ENCODE measurements around the genes MYL7 and CAMK2B.

DNA sequence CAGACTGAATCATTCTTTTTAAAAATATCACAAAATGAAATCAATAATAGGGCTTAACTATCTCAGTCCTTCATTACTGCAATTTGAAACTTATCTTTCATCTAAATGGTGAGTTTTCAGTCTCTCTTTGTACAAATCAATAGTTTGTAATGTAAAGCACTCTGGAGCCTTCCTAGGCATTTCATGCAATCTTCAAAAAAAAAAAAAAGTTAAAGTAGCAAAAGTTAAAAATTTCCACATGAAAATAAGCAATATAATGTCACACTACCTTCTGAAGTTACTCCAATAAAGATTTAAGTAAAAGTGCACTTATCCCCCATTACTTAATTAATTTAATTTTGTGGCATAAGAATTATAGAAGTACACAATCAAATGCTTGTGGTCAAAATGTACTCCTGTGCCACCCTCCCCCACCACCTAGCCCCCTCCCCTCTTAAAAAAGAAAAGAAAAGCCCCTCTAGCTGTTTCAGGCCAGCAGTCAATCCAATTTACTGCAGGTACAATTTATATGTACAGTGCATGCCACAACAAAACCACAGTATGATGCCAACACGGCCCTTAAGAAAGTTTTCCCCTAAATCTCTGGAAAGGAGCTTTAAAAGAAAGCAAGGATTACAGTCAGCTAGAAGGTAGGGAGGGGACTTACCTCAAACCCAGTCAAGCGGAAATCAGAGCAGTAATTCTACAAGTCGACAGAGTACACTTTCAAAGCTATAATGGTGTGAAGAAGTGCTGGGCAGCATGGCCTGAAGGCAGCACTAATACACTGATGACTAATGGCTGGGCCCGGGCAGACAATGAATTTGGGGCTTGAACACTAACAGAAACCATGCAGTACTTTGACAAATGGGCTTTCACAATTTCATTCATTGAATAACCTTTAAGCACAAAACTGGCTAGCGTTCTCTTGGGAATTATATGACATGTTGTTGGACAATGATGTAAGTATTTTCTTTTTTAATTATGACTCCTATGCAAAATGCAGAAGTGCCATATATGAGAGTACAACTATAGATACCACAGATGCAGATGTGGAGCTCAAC lies 5.0 kb downstream of the GLI3 start:
- PRO-cap, 4 experiments = no peak in any of the 4 experiments
- RAMPAGE, long total RNA, 2 experiments = no peak in any of the 2 experiments

DNA sequence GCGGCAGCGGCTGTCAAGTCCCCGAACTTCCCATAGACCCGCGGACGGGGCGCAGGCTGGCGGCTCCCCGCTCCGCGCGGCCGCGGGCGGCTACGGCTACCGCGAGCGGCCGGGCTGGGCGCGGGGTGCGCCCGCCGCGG lies 163 bp downstream of the GLI3 start:
- PRO-cap, 4 experiments = no peak in any of the 4 experiments
- RAMPAGE, long total RNA, 2 experiments = no peak in any of the 2 experiments

- PRO-cap, 4 experiments = peak in 3 of 4 experiments; most common plus-strand start chr7:42238150 (in 2); most common minus-strand start chr7:42237981 (in 2)
- RAMPAGE, long total RNA, 2 experiments = no peak in any of the 2 experiments
Observed at GRCh38 chr7:42237777-42238371, 865 bp upstream of the GLI3 start.

DNA sequence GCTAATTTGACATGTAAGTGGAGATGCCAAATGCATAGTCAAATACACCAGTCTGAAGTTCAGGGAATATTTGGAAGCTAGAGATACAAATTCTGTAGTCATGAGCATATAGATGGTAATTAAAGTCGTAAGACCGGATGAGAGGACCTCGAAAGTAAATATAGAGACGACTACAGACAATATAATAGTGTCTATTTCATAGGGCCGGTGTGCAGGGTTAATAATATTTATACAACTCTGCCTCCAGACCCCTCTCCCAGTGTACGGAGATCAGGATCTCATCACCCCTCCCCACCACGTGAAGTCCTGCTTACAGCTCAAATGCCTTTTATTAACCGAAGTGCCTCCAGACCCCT lies 598 bp upstream of the STK17A start:
- PRO-cap, 4 experiments = peak in 2 of 4 experiments; most common minus-strand start position 300 of the sequence (in 2)
- RAMPAGE, long total RNA, 2 experiments = no peak in any of the 2 experiments

DNA sequence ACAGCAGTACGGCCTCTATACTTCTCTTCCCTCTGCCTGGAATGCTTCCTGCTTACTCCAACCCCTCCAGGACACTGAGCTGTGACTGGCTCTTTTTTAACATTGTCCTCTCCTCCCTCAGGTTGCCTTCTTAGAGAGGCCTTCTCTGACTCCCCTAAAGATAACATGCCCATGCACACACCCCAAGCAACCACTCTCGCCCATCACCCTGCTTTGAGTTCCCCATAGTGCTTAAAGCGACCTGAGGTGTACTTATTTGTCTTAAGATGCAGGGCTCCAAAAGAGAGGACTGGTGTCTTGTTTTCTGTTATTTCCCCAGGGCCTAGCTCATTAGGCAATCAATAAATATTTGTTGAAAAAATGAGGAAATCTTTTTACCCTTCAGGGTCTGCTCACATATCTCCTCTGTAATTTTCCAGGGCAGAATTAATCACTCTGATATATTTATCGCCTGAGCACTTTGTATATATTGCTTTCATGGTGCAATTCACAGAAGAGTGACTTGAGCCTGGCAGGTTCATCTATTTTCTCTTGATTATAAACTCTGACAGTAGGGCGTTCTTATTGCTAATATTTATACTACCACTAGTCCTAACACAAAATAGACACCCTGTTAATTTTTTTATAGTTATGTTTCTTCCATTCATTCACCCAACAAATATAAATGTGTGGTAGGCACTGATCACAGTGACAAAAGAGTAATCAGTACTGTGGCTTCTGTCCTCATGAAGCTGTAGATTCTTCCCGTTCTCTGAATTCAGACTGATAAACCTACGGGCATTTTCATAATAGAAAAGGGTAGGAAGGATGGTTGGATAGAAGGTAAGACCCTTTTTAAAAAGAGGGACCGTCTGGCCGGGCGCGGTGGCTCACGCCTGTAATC lies 33.1 kb downstream of the STK17A start:
- PRO-cap, 4 experiments = no peak in any of the 4 experiments
- RAMPAGE, long total RNA, 2 experiments = no peak in any of the 2 experiments

DNA sequence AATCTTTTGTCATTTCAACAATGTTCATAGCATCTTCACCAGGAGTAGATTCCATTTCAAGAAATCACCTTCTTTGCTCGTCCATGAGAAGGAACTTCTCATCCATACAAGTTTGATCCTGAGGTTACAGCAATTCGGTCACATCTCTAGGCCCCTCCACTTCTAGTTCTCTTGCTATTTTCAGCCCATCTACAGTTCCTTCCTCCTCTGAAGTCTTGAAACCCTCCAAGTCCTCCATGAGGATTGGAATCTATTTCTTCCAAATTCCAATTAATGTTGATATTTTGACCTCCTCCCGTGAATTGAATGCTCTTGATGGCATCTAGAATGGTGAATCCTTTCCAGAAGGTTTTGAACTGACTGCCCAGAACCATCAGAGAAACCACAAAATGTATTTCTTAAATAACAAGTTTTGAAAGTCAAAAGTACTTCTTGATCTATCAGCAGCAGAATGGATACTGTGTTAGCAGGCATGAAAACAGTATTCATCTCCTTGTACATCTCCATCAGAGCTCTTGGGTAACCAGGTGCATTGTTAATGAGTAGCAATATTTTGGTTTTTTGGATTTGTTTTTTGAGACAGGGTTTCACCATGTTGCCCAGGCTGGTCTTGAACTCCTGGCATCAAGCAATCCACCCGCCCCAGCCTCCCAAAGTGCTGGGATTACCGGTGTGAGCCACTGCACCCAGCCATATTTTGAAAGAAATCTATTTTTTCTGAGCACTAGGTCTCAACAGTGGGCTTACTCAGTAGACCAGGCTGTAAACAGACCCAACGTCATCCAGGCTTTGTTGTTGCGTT lies 49.5 kb downstream of the STK17A start:
- PRO-cap, 4 experiments = no peak in any of the 4 experiments
- RAMPAGE, long total RNA, 2 experiments = no peak in any of the 2 experiments

GRCh38 chr7:43669252-43669783 lies 60.0 kb downstream of the COA1 start:
- PRO-cap, 4 experiments = peak in 3 of 4 experiments; most common plus-strand start chr7:43669651 (in 3)
- RAMPAGE, long total RNA, 2 experiments = no peak in any of the 2 experiments

- PRO-cap, 4 experiments = no peak in any of the 4 experiments
- RAMPAGE, long total RNA, 2 experiments = no peak in any of the 2 experiments
Observed at GRCh38 chr7:43693899-43694792, 35.2 kb downstream of the COA1 start.

DNA sequence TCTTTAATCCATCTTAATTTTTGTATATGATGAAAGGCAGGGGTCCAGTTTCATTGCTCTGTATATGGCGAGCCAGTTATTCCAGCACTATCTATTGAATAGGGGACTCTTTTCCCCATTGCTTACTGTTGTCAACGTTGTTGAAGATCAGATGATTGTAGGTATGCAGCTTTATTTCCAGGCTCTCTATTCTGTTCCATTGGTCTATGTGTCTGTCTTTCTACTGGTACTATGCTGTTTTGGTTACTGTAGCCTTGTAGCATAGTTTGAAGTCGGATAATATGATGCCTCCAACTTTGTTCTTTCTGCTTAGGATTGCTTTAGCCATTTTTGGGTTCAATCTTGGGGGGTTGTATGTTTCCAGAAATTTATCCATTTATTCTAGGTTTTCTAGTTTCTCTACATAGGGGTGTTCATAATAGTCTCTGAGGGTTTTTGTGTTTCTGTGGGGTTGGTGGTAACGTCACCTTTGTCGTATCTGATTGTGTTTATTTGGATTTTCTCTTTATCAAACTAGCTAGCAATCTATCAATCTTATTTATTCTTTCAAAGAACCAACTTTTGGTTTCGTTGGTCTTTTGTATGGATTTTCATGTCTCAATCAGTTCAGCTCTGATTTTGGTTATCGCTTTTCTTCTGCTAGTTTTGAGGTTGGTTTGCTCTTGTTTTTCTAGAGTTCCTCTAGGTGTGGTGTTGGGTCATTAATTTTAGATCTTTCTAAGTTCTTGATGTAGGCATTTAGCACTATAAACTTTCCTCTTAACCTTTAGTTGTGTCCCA lies 26.9 kb downstream of the COA1 start:
- PRO-cap, 4 experiments = no peak in any of the 4 experiments
- RAMPAGE, long total RNA, 2 experiments = no peak in any of the 2 experiments

- PRO-cap, 4 experiments = no peak in any of the 4 experiments
- RAMPAGE, long total RNA, 2 experiments = no peak in any of the 2 experiments
Observed at GRCh38 chr7:44014133-44014705, 16.5 kb downstream of the SPDYE1 start.

GRCh38 chr7:44067402-44068339 lies 2.3 kb upstream of the PGAM2 start:
- PRO-cap, 4 experiments = no peak in any of the 4 experiments
- RAMPAGE, long total RNA, 2 experiments = no peak in any of the 2 experiments

GRCh38 chr7:44077614-44078147 lies 4.6 kb downstream of the POLM start:
- PRO-cap, 4 experiments = no peak in any of the 4 experiments
- RAMPAGE, long total RNA, 2 experiments = no peak in any of the 2 experiments

DNA sequence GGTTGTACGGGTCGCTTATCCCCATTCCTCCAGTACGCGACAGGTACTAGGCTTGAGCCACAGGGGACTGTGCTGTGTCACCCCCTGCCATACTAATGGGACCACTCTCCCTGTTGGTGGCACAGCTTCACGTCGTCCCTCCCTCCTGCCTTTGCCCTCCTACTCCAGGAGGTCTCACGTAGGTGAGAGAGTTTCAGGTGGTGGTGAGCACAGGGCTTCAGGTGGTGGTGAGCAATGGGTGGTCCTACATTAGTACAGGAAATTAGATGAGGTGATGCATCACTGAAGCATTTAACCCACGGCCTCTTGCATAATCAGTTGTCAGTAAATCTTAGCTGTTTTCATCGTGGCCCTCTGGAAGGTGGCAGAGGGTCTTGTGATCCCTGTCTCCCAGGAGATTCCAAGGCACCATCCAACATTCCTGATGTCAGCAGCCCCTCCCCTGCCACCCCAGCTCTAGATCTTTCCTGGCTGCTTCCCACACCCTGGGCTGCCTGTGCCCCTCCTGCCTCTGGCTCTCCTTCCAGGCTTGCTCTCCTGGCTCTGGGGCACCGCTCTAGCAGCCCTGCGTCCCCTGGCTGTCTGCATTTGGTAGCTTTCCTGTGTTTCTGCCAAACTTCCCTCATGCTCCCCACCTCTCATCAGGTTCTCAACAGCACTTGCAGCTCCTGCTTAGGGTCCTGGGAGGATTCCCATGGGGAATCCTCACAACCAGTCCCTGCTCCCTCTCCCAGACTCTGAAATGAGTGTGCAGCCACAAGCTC lies 1.2 kb downstream of the AEBP1 start:
- PRO-cap, 4 experiments = no peak in any of the 4 experiments
- RAMPAGE, long total RNA, 2 experiments = no peak in any of the 2 experiments

DNA sequence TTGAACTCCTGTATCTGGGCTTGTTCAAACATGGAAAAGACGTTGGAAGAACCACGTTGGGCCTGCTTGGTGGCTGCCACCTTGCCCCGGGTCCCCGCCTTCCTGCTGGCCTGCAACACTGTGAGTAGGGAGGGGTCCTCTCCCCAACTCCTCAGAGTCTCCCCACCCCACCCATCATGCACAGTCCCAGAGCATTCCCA lies 267 bp downstream of the MYL7 start:
- PRO-cap, 4 experiments = no peak in any of the 4 experiments
- RAMPAGE, long total RNA, 2 experiments = no peak in any of the 2 experiments

- PRO-cap, 4 experiments = no peak in any of the 4 experiments
- RAMPAGE, long total RNA, 2 experiments = no peak in any of the 2 experiments
Observed at GRCh38 chr7:44141205-44141716, at the start of gene MYL7. Gene MYL7, minus strand, starts transcription at chr7:44141332.

DNA sequence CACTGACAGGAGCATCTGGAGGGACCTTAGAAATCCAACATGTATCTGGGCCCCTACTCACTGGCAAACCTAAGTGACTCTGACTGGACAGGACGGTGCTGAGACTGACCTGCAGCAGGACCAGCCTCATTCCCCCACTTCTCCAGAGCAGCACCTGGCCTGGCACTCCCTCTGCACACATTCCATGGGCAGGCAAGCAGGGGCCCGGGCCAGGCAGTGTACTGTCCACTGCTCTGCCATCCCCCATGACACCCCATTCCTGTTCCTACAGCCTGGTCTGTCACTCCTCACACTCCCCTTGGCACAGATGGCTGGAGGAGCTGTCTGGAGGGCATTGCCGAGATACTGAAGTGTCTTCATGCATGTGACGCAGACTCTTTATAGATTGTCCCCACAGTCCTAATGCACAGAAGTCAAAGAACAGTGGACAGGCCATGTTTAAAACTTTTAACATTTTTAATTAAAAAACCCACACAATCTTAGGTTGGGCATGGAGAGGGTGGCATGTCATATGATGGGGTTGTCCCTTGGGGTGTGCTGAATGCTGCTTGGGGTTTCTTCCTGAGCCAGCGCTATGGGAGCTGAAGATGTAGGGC lies 2.8 kb upstream of the MYL7 start:
- PRO-cap, 4 experiments = no peak in any of the 4 experiments
- RAMPAGE, long total RNA, 2 experiments = no peak in any of the 2 experiments

DNA sequence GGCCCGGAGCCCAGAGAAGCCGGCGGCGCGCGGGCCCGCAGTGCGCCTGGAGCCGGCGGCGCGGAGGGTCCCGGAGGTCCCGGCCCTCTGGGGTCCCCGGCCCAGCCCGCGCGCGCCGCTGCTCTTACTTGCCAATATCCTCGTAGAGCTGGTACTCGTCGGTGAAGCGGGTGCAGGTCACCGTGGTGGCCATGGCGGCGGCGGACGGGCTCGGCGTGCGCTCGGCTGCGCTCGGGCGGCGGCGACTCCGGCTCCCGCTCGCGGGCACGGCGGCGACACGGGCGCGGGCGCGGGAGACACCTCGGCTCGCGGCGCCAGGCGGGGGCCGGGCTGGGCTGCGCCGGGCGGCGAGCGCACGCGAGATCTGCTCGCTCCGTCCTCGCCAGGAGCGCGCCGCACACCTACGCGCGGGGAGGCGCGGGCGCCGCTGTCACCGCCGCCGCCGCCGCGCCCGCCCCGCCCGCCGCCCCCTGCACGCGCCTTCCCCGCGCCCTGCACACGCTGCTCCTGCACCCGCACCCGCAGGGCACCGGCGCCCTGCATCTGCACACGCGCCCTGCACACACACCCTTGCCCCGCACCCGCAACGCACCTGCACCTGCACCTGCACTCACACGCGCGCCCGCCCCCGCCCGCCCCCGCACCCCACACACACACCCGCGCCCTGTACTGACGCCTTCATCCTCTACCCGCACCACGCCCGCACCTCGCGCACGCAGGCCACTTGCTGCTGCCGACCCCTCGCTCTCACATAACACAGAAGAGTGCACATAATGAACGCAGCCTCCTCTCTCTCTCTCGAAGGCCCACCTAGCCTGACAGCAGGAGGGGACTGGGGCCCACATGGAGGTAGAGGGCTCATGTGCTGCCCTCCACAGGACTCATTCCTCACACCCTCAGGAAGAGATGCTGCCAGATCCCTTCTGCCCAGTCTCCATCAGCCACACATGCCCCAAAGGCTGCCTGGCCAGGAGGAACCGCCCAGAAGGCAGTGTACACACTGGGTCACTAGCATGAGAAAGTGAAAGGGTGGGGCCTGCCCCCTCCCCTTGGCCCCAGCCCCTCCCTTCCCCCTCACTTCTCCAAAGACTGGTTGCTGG lies at the start of gene CAMK2B:
Gene CAMK2B, minus strand, starts transcription at position 366 of the 1,100 bp plus-strand sequence.
- PRO-cap, 4 experiments = peak in 2 of 4 experiments; most common minus-strand start position 265 of the sequence (in 2)
- RAMPAGE, long total RNA, 2 experiments = no peak in any of the 2 experiments

- PRO-cap, 4 experiments = peak in 4 of 4 experiments; most common minus-strand start chr7:44519792 (in 4)
- RAMPAGE, long total RNA, 2 experiments = no peak in any of the 2 experiments
Observed at GRCh38 chr7:44519152-44519853, 21.8 kb downstream of the NPC1L1 start.

DNA sequence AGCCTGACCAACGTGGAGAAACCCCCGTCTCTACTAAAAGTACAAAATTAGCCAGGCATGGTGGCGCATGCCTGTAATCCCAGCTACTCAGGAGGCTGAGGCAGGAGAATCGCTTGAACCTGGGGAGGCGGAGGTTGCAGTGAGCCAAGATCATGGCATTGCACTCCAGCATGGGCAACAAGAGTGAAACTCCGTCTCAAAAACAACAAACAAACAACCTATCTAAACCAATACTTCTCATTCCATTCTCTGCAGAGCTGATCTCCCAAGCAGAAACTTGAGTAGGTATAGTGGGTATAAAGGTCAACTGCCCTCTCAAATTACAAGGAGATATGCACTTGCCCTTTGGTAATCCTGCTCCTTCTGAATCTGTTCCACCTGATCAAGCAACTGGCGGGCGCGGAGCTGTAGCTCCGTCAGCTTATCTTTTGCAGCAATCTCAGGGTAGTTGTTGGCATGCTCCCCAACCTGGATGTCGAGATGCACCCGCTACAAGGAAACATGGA lies 1.2 kb downstream of the TMED4 start:
- PRO-cap, 4 experiments = no peak in any of the 4 experiments
- RAMPAGE, long total RNA, 2 experiments = no peak in any of the 2 experiments

GRCh38 chr7:44695560-44695884 lies 53.1 kb upstream of the ZMIZ2 start:
- PRO-cap, 4 experiments = no peak in any of the 4 experiments
- RAMPAGE, long total RNA, 2 experiments = no peak in any of the 2 experiments

All from right lobe of liver (tissue), 4 donors.